Hematopoietic multipotent progenitor cell (in vitro differentiated cells): ENCODE measurements around the genes H4C15, GOLPH3L and CTSS.

- CAGE, long polyA plus RNA = no peak
Observed at GRCh38 chr1:149844671-149845308, 2.2 kb upstream of the H2AC18 start.

DNA sequence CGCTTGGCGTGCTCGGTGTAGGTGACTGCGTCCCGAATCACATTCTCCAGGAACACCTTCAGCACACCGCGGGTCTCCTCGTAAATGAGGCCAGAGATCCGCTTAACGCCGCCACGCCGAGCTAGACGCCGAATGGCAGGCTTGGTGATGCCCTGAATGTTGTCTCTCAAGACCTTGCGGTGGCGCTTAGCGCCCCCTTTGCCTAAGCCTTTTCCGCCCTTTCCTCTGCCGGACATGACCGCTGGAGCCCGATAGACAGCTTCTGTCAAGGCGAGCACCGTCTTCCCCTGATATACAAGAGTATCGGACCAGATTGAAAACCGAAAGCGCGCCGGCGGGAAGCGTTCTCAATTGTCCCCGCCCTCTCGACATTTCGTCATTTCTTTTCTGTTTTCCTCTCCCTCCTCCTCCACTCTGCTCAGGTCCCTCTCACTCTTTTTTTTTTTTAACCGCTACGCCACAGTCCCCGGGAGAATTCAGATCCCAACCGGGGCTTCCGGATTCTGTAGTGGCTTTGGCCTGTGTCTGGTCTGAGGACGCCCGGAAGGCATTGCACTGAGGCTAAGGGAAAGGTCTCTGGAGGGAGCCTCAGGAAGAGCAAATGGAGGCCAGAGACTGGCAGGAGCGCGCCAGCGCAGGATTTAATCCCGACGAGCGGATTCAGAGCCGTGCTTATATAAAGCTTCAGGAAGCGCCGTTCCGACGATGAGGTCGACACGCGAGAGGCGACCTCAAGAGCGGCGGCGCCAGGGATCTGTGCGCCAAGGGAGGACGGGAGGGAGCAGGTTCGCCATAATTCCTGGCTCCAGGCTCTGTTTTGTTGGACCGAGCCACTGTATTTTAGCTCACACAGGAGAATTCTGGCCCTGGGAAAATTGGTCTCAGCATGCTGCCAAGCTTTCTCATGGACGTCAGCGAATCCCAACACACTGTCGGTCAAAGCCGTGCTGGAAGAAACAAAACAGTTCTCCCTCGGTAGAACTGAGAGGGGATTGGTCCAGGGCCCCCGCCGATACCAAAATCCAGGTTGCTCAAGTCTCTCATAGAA, at the start of gene H4C15:
Gene H4C15 (minus strand): TSS at position 264 of the 1,048 bp plus-strand sequence.
- CAGE, long polyA plus RNA = no peak

DNA sequence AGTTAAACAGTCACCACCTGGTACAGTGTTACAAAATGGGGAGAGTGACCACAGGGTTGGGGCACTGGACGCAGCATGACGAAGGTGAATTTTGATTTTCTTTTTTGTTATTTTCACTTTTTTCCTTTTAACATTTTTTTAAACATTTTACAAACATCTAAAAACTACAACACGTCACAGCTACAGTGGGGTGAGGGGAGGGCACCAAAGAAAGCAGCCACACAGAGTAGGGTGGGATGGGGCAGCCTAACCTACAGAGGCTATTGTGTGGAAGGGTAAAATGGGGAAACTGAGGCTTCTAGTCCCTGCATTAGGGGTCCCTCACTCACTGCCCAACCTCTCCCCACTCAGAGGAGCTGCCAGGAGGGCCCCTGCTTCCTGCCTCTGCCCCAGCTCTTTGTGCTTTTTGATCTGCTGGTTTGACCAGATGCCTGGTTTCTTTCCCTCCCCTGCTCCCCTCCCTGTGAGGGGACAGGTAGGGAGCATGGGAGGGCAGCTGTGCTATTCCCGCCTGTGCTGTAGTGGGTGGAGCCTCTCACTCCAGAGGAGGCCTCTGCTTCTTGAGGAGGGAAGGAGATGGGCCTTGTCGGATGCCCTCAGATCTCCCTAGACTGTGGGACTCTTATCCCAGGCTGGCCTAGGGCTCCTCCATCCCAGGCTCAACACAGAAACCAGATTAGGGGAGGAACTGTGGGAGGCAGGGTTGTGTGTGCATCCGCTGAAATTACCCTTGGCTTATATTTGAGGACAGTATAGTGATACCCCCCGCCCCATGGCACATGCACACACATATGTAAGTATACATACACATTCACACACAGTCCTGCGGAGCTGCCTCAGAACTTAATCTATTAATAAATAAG, 4.4 kb downstream of the BOLA1 start:
- CAGE, long polyA plus RNA = no peak

DNA sequence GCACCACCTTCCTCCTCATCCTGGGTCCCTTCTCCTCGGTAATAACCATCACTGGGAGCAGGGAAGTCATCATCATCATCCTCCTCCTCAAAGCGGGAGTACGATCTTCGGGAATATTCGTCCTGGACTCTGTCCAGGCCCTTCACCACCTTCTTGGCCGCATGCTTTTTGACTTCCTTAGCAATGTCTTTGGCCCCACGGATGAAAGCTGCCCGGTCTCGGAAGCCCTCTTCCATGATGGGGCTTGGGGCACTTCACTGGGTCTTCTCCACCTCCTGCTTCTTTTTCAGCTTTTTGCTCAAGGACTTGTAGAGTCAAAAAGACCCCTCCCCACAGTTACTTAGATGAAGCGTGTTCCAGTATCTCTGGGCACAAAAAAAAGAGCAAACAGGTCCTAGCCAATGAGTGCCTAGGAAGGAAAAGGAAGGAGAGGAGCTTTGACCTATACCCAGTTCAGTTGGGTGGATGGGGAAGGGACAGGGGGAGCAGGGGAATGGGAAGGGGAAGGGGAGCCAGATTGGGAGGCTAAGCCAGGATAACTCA, 4.0 kb downstream of the SV2A start:
- CAGE, long polyA plus RNA = no peak

DNA sequence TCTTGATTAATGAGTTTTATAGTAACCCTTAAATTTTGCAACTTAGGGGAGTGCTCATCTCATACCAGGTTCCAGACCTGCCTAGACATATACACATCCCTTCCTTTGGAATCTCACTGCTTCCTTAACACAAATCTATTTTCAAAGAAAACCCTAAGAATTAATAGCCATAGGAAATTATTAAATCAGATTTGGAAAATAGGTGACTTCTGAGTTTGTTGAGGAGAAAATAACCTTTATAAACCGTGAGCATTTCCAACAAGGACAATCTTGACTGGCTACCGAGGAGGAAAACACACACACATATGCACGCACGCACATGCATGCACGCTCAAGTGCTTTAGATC, 5.1 kb upstream of the MTMR11 start:
- CAGE, long polyA plus RNA = no peak

DNA sequence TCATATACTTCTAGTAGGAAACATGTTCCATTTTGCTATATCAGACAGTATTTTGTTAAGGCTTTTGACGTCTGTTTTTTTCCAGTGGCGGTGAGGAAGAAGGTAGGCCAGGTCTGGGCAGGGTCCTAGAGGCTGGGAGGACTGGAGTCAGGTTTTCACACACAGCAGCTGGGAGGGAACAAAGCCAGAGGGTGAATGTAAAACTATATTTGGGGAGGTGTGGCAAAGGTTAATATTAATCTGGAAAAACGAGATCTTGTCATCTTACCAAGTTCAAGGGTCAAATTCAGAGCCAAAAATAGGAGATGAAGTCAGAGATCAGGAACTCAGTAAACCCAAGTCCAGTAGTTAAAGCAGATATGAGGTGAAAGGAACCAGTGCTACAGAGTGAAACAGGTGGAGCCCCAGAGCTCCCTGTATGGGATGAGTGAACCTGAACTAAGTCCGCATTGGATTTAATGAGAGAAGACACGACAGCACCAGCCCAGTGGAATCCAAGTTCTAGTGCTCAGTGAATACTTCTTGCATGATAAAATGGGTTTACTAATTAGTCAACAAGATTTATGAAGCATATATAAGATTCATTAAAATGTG, 10.8 kb upstream of the OTUD7B start:
- CAGE, long polyA plus RNA = no peak

DNA sequence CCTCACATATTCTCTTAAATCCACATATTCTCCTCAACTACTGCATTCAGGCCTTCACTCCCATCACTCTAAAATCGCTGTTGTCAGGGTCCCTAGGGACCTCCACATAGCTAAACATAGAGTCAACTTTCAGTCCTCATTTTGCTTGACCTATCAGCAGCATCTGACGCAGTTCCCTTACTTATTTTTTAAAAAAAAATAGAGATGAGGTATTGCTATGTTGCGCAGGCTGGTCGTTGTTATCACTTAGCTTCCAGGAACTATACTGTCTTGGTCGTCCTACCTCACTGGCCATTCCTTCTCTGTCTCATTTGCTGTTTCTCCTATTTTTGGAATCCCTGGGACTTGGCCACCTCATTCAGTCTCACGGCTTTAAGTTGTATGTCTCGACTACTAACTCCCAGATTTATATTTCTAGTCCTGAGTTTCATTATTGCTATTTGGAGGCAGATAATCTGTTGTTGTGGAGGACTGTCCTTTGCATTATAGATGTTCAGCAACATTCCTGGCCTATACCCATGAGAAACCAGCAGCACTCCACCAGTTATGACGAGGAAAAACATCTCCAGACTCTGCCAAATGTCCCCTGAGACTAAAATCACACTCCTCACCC, 11.5 kb upstream of the PLEKHO1 start:
- CAGE, long polyA plus RNA = no peak

GRCh38 chr1:150150379-150151188, 868 bp downstream of the PLEKHO1 start:
- CAGE, long polyA plus RNA = start-site peak on the plus strand at chr1:150150792-150150854, 92 reads

DNA sequence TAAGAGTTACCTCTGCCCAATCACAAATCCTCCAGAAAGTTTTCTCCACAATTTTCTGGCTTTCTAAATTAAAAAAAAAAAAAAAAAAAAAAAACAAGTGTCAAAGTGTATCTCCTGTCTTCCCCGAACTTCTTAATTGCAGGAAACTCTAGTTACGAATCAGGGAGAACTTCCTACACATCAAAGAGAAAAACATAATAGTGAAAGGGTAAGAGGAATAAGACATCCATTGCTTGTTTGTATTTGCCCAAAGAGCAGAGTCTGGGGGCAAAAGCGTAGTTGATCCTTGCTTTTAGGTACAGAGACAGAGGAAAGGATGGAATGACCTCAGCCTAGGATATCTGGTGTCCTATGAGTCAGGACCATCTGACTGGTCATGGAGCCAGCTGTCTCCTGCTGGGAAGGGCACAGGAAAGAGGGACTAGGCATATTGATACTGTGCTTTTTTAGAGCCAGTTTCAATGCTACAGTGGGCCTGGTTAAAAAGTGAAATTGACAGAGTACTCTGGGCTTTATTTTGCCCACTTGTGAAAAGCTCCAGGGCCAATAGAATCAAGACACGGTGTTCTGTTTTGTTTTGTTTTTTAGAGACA, 3.0 kb downstream of the PLEKHO1 start:
- CAGE, long polyA plus RNA = no peak

- CAGE, long polyA plus RNA = no peak
Observed at GRCh38 chr1:150157943-150158297, 8.2 kb downstream of the PLEKHO1 start.

DNA sequence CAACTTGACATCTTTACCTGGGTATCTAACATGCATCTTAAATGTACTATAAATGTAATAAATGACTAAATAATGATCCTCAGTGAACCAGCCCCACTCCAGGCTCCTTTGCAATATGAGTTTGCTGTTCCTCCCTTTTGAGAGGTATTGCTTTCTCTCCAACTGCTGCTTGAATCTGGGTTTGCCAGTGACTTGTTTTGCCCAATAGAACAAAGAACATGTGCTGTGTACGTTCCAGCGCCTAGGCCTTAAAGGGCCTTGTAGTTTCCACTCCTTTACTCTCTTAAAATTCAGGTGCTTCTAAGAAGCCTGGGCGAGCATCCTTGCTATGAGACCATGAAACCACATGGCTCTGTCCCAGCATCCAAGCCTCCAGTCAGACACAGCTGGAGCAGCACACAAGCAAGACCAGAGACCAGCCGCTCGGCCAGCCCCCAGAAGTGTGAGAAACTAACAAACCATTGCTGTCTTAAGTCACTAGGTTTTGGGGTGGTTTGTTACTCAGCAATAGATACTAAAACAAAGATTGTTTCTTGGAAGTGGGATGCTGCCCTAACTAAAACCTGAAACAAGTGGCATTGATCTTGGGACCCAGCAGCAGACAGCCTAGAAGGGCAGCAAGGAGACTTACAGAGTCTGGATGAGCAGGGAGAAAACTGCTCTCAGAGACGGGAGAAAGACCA, 15.1 kb downstream of the PLEKHO1 start:
- CAGE, long polyA plus RNA = no peak

DNA sequence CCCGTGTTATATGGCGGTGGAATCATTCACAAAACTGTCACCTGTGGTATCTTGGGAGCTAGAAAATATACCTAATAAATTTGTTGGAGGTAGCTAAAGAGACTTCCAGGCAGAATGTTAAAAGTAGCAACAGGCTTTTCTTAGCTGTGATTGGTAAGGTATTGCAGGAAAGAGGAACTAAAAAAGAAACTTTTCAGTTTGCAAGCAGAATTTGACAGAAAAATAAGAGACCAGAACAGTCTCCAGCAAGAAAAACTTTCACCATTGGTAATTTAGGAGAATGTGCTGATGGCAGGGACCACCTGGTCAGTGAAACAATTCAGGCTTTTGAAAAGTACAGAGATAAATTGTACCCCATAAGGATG, 15.6 kb downstream of the PLEKHO1 start:
- CAGE, long polyA plus RNA = no peak

DNA sequence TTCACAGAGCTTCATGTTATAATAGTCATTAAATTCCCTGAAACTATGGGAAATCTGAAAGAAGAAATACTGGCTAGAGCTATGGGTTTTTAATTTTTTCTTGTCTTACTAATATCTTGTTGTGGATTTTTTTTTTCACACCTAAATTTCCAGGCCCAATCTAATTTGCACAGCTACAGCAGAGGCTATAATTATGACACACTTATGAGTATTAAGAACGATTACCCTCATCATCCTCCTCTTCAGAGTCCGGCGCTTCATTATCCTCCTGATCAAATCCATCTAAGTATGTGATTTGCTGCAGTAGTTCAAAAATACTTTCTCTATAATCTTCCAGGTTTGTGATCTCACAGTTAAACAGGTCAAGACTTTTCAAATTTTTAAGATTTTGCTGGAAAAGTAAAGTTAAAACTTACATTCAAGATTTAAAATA, 7.0 kb downstream of the ANP32E start:
- CAGE, long polyA plus RNA = start-site peak on the minus strand centred at position 297 of the sequence, 62 bp wide, 50 reads

DNA sequence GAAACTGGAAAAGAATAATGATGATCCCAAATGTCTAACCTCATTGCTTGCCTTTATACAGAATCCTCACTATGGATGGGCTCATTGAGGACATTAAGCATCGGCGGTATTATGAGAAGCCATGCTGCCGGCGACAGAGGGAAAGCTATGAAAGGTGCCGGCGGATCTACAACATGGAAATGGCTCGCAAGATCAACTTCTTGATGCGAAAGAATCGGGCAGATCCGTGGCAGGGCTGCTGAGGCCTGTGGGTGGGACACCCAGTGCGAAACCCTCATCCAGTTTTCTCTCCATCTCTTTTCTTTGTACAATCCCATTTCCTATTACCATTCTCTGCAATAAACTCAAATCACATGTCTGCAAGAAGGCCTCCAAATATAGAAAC, 13.4 kb upstream of the PRPF3 start:
- CAGE, long polyA plus RNA = no peak

DNA sequence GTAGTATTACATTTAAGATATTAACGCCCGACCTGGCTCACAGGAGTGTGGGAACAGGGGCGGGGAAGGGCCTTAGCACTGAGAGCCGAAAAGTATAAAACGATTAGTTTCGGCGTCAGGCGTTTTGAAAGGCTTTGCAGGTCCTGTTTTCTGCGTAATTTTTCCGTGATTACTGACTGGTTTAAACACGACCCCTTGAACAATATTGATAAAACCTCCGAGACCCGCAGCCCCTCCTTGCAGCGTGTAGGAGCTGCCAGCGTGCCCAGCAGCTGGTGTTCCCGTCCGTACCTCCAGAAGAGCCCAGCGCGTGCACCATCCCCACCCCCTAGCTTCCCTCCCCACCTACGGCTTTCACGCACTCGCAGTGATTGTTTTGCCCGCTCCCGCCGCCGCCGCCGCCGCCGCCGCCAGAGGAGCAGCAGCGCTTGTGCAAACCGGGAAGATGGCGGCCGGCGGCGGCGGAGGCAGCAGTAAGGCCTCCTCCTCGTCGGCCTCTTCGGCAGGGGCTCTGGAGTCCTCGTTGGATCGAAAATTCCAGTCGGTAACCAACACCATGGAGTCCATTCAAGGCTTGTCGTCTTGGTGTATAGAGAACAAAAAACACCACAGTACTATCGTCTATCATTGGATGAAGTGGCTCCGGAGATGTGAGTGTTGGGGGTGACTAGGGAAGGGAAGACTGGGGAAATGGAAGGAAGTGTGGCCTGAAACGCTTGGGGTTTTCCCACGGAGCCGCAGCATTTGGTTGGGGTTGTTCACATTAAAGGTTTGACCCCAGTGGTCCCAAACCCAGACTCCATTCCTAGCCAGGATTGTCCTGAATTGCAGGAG, 540 bp downstream of the RPRD2 start:
- CAGE, long polyA plus RNA = start-site peak on the plus strand centred at position 399 of the sequence, 84 bp wide, 357 reads

GRCh38 chr1:150563228-150564060, 14.2 kb downstream of the ADAMTSL4 start:
- CAGE, long polyA plus RNA = no peak

DNA sequence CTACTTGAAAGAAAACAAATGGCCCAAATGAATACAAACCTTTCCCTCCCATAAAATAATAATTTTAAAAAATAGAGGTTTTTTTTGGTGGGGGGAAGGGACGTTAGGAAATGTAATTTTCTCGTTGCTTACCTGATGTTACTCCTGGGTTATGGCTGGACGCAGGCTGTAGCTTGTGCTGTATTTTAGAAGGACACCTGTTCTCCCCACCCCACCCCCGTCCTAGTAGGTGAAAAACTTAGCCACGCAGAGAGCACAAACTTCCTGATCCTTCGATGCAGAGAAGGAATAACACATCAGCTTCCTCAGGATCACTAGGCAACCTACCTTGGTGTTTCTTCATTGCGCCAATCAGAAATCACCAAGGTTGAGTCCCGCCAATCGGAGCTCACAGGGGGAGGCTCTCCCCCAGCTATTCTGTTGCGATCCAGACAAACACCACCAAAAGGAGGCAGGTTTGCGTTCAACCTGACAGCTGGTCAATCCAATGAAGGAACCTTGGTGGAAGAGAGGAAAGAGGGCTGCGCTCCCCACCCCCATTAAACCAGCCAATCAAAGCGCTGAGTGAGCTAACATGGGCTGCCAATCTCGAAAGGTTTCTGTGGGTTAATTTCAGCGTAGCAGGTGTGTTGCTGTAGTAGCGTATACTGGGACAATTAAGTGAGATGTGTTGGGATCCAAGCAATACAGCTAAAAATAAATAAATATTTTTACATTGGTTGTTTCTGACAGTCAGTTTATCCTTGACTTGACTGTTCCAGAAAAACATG, at the start of gene GOLPH3L:
Gene GOLPH3L (minus strand): TSS at position 295 of the 770 bp plus-strand sequence.
- CAGE, long polyA plus RNA = no peak

GRCh38 chr1:150764495-150765221, 920 bp downstream of the CTSS start:
- CAGE, long polyA plus RNA = no peak

- CAGE, long polyA plus RNA = start-site peak on the minus strand at chr1:150765814-150765831, 125 reads
Observed at GRCh38 chr1:150765222-150766124, at the start of gene CTSS. Gene CTSS, minus strand, starts transcription at chr1:150765778.

GRCh38 chr1:150971193-150972397, 3.0 kb downstream of the CERS2 start:
- CAGE, long polyA plus RNA = no peak